Mesangial cell (primary cell): Measurements from ENCODE around the genes FSHR and SPTBN1.

DNA sequence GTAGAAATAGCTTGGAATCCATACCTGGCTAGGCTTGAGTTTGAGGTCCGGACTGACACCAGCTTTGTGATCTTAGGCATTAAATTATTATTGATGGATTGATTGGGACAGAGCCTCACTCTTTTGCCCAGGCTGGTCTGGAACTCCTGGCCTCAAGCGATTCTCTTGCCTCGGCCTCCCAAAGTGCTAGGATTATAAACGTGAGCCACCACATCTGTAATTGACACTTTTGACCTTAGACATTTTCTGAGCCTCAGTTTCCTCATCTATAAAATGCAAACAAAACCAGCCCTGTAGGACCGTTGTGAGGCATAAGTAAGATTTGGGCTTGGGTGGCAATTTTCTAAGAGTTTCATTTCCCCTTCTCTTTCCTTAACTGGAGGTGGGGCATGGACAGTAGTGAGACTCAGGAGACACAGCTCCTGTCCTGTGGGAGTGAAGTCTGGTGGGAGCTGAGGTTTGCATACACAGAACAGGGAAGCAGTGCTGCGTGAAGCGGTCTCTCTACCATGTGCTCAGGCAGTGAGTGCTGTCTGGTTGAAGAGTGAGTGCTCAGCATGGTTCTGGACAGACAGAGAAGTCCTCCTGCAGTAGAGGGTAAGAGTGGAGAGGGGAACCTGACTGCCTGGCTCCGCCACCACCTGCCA is 36.8 kb downstream of the TTC7A start:
- RAMPAGE, long total RNA = no peak

DNA sequence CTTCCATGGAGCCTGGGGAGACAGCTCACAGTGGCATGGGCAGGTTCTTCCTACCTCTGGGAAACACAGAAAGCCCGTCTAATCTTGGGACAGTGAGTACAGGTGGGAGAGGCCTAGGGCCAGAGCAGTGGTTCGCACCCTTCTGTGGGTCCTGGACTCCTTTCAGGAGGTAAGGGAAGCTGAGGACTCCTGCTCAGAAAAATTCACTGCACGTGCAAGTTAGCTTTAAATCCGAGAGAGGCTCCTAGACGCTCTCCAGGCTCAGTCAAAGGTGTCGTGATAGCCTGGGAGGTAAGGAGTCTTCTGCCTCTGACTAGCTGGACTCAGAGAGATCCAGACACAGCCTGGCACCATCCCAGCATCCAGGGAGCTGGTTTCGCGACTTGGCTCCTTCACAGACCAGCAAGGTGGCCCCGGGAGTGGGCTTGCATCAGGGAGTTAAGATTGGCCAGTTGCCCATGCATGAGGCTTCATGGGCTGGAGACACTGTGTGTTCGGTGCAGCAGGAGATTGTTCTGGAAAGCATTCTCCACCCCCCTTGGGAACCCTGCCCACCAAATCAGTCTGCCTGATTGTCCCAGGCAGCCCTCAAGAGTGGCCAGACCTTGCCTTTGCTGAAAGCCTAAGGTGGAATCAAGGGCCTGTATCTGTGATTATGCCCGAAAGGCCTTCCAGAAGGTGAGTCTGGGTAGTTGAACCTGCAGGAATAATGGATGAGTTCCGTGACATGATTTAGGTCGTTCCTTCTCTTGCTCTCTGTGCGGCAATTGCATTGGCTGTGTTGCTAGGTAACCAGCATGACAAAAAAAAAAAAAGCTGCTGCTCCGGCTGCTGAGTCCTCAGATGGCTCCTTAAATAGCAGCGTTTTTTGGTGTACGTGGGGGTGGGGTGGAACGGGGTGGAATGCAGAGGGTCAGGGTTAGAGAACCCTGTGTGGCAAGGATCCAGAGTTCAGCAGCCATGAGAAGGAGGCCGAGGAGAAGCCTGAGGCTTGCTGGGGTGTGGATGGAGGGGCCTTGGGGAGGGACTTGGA is 67.4 kb downstream of the TTC7A start:
- RAMPAGE, long total RNA = no peak

- RAMPAGE, long total RNA = no peak
Measured at GRCh38 chr2:47065498-47066194, 89.5 kb downstream of the STPG4 start.

DNA sequence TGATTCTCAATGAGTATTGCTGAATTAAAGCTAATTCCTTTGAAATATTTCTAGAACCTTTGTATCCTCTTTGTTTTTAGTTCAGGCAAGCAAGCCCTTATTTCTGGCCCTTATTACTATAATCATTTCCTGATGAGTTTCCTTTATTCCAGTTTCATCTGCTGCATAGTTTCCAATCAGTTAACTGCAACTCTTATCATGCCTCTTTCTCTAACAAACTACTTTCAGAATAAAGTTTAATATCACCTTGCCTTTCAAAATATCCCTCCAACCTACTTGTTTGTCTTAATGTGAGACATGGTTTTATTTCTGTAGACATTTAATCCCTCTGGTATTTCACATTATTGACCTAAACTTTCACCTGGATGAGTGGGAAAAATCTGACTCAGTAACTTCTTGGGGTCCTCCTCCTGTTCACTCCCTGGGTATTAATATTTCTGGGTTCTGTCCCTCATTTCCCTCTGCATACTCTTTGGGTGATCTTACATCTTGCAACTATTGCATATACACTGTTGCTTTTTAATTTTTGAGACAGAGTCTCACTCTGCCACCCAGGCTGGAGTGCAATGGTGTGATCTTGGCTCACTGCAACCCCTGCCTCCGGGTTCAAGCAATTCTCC is 27.9 kb downstream of the MSH6 start:
- RAMPAGE, long total RNA = no peak

- RAMPAGE, long total RNA = no peak
Measured at GRCh38 chr2:47879735-47880499, 26.4 kb downstream of the FBXO11 start.

- RAMPAGE, long total RNA = no peak
Measured at GRCh38 chr2:47888367-47889061, 17.8 kb downstream of the FBXO11 start.

DNA sequence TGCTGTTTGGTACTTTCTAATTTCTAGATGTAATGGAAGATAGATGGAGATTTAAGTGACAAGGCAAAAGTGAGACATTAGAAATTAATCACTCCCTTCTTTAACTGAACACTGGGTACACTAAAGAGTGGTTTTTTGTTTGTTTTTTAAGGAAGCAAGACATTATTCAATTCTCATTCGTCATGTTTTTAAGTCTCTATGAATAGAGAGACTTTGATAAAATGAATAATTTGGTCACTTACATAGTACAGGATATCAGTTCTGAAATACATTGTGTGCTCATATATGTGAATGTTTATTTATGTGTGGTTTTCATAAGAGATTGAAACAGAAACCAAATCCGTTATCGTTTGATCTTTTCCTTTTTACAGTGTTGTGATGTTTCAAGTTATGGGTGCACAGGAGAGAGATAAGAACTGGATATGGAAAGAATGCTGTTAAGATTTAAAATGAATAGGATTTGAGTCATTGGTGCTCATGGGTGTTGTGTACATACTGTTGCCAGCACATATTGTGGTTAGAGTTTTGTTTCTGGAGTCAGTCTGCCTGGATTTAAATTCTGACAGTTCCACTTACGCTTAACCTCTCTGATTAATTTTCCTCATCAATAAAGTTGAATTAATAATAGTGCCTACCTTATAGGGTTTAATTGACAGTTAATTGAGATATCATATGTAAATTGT is 29.6 kb downstream of the FOXN2 start:
- RAMPAGE, long total RNA = no peak

GRCh38 chr2:48462261-48463197 is 22.0 kb downstream of the PPP1R21 start:
- RAMPAGE, long total RNA = no peak

DNA sequence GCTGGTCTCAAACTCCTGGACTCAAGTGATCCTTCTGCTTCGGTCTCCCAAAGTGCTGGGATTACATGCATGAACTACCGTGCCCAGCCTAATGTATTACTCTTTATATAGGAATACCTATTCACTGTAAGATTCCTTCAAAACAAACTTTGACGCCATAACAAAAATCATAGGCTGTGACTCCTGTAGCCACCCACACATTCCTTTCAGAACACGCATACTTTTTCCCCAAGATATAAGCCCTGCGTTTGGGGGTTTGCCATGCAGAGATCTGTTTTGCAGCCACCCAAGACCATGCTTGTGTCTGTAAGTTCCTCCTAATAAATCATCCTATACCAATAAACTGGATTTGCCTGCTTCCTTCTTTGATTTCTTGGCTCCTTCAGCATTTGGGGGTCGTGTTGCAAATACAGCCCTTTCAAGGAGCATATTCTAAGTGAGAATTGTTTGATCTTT is 43.4 kb downstream of the PPP1R21 start:
- RAMPAGE, long total RNA = no peak

GRCh38 chr2:49154273-49154715 is at the start of gene FSHR:
Gene FSHR, minus strand, starts transcription at chr2:49154515.
- RAMPAGE, long total RNA = no peak

DNA sequence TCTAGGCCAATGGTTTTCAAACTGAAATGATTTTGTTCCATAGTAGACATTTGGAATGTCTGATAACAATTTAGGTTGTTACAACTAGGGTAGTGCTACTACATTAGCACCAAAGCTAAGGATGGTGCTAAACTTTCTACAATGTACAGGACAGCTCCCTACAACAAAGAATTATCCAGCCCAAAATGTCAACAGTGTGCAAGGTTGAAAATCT is 1367.0 kb upstream of the CHAC2 start:
- RAMPAGE, long total RNA = no peak

DNA sequence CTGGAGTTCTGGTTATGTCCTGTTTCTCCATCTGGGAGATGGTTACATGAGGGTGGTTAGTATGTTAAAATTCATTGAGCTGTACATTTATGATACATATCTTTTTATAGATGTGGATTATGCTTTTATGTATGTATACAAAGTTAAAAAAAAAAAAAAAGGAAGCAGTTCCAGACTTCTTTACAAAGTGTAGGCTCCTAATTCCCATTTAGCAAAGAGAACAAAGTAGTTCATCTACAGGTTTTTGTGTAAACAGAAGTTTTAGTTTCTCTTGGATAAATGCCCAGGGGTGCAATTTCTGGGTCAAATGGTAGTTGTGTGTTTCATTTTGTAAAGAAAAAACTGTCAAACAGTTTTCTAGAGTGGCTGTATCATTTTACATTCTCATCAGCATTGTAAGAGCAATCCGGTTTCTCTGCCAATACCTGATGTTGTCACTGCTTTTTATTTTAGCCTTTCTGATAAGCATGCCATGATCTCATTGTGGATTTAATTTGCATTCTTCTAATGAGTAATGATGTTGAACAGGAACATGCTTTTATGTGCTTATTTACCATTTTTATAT is 16.4 kb downstream of the ACYP2 start:
- RAMPAGE, long total RNA = no peak

DNA sequence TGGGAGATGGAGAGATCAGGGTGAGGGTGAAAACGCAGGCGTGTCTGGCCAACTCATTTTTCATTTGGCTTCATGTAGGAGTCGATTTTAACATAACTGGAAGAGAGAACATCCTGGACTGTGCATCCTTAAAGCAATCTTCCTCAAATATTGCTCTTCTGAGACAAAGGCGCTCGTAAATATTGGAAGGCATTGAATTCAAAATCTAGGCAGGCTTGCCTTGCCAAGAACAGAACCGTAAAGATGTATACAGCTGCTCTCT is 34.6 kb upstream of the TSPYL6 start:
- RAMPAGE, long total RNA = no peak

DNA sequence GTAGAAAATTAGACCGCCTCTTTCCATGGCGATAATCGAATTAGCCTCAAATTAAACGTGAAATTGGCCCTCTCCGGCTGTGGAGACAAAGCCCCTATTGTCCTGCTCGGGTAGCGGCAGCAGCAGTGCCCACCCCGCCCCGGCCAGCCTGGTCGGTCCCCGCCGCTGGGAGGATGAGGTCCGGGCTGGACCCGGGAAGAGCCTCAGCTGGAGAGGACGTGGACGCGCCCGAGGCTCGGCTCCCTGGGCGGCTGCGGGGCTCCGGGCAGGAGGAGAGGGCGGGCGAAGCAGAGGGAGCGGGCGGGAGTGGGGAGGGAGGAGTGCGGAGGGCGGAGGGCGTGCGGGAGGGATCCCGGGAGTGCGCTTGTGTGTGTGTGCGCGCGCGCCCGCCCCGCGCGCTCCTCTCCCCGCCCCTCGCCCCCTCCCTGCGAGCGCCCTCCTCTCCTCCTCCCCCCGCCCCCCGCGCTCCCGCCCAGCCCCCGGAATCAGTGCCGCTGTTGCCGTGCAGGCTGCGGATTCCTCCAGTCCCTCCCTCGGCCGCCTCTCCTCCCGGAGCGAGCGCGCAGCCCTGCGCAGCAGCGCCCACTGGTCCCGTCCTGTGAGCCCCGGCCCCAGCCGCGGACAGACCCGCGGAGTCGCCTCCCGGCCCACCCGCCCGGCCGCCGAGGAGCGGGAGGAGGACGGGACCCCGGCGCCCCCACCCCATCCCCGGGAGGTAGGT is at the start of gene SPTBN1:
Gene SPTBN1, plus strand, starts transcription at position 524 of the 721 bp plus-strand sequence.
- RAMPAGE, long total RNA = no peak

DNA sequence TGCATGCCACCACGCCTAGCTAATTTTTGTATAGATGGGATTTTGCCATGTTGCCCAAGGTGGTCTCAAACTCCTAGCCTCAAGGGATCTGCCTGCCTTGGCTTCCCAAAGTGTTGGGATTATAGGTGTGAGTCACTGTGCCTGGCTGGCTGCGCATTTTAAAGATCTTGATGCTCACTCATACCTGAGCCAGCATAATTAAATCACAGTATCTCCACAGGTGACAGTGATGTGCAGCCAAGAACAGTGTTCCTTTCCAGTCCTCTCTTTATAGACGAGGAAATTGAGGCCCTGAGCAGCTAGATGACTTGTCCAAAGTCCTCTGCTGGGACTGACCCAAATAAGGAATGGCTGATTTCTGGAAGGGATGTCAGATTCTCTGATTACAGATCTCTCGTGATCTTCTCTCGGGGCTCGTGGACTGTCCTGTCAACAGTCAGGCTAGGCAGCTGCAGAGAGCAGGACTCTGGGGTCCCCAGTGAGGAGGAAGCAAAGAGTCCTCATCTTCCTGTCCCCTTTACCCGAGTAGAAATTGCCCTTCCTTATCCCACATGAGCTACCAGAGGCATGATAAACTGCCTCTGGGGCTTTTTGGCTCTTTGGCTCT is 44.7 kb downstream of the SPTBN1 start:
- RAMPAGE, long total RNA = no peak

- RAMPAGE, long total RNA = no peak
Measured at GRCh38 chr2:54550623-54550953, 94.5 kb downstream of the SPTBN1 start.

- RAMPAGE, long total RNA = no peak
Measured at GRCh38 chr2:54599759-54600482, 123.5 kb upstream of the EML6 start.

DNA sequence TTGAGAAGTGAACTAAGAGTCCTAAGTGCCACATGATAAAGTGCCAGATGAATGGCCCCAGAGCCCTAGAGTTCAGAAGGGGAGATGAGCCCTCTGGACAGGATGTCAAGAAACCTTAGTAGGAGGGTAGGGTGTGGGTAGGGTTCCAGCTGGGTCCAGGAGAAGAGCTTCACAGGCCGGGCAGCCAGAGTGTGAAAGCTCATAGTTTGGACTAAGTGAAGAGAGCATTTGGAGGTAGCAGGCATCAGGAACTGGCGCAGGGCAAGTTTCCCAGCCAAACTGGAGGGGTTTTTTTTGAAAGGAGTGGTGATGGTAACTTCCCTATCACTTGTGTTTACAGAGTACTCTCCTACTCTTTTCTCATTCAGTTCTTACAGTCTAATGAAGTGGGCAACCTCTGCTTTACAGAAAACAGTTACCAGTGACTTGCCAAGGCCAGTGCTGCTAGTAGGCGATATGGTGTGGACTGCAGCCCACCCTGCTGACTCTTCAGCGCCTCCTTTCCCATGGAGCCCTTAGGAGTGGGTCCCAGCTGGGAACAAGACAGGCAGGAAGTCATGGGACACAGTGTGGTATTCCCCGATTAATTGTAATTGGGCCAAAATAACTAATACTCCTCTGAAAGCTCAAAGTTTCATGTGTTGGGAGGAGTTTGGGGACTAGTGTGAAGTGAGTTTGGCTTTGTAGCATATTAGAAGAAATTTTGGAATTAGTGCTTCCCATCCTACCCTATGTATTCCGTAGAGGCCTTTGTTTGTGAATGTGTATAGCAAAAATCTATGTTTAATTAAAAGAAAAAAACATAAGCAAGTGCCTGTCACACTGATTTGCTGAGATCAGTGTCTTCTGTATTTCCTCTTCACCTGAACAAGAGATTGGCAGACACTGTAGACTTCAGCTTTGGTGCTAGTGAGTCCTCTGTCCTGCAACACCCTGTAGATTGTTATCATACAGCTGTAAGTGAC is 120.1 kb upstream of the EML6 start:
- RAMPAGE, long total RNA = no peak

GRCh38 chr2:54604182-54604688 is 119.2 kb upstream of the EML6 start:
- RAMPAGE, long total RNA = no peak

GRCh38 chr2:54627882-54628486 is 95.5 kb upstream of the EML6 start:
- RAMPAGE, long total RNA = no peak